A375 (cell line): ENCODE results near the gene PSMA1.

DNA sequence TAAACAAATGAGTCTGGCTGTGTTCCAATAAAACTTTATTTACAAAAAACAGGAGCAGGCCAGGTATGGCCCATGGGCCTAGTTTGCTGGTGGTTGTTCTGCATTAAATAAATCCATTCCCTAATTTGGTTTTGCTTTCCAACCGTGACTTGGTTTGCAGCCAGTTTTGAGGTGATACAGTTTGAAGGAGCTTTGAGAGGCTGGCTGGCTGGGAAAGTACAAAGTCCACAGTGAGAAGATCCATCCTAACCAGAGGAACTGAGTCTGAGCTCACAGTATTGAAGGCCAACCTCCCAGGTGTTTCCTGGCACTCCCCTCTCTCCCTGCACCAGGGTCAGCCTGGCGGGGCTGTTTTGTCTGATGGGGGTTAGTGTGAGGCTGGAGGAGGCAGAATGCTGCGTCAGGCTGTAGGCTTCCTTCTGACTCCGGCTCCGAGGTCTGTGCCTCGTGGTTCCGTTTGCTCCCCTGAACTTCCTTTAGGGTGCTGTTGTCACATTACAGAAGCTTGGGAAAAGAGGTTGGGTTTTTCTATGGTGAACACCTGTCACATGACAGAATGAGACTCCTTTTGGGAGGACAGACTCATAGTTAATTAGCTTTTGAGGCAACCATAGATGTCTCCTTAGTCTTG lies 129.6 kb downstream of the MICAL2 start:
- RAMPAGE, long total RNA, result no peak

DNA sequence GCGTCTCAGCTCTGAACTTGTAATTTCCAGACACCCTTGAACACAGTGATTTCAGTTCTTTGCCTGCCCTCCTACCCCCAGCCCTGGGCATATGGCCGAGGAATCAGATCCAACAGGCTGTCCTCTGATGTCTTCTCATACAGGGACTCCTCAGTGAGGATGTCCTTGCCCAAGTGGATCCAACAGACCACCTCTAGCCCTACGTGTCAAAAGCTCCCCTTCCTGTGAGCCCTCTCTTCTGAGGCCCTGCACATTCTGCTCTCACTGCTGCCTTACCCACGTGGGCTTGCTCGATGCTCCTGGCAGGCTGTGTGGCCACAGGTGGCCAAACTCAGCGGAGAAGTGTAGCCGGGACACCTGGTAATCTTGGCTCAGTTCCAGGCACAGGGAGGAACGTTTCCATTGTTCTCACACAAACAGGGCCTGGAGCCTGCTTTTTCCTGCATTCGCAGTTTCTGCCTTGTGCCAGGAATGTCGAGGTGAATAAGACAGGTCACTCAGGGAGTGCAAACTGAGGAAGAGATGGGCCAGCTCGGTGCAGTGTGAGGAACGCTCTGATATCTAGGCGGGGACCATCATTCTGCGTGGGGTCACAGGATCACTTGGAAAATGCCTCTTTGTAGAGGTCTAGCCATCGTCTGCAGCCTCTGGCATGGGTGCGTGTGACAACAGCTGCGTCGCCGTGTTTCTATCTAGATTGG lies 127.8 kb upstream of the PARVA start:
- RAMPAGE, long total RNA, result no peak

DNA sequence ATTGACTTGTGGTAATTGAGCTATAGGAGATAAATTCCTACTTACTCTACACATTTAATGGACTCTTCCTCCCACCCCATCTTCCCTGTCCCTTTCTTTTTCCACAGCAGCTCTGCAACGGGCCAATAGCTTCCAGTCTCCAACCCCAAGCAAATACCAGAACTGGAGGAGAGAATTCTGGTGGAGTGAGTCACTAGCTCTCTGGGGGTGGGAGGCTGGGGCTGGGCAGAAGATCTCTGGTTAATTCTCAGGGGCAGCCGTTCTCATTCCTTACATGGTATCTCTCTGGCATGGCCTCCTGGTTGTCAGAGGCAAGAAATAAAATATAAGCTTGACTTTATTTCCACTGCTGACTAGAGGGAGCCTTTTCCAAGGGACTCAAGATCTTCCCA lies 90.4 kb upstream of the PARVA start:
- RAMPAGE, long total RNA, result no peak

DNA sequence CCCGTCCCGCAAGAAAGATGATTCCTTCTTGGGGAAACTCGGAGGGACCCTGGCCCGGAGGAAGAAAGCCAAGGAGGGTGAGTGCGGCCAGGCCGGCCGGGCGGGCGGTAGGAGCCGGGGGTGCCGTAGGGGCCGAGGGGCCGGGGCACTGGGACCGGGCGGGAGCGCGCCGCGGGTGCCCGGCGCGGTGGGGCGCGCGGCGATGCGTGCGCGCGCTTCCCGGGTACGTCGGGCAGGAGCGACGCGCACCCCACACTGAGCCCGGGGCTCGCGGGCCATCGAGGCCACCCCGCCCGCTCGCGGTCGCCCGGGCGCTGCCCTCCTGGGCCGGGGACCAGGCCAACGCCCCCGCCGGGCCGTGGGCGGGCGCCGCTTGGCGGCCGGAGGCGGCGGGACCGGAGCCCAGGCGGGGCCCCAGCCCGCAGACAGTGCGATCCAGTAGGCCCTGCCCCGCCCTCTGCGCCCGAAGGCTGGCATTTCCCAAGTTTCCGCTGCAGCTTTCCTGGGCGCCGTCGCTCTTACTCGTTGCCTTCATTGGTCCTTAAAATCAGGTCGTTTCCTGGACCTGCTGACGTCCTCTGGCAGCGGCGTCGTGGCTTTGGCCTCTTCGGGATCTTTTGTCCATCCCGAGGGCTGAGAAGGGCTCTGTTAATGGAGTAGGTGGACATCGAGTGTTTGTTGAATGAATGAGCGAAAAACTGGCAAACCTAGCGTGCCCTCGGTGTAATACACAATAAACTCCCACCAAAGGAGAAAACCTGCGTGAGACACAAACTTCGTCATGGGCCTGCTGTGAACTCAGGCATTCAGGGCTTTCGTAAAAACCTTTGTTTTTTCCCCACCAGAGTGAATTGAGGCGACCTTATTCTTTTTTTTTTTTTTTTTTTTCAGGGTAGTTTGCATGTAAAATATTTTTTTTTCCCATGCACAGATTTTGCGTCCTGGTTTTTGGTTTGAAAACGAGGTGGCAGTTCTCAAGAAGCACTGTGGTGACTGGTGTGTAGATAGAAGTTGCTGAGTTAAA lies 648 bp downstream of the PARVA start:
- RAMPAGE, long total RNA, result no peak

- RAMPAGE, long total RNA, result no peak
Observed at GRCh38 chr11:12418219-12418668, 40.9 kb downstream of the PARVA start.

DNA sequence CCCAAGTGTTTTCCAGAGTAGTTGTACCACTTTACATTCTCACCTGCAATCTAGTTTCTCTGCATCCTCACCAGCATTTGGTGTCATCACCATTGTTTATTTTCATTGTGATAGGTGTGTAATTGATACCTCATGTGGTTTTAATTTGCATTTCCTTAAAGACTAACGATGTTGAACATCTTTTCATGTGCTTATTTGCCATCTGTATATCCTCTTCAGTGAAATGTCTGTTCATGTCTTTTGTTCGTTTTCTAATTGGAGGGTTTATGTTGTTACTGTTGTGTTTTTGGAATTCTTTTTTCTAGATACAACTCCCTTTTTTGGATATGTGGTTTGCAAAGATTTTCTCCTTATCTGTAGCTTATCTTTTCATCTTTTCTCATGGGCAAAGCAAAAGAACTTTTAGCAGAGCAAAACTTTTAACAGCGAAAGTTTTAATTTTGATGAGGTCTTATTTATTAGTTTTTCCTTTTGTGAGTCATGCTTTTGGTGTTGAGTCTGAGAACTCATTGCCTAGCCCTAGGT lies 99.2 kb downstream of the TEAD1 start:
- RAMPAGE, long total RNA, result no peak

- RAMPAGE, long total RNA, result no peak
Observed at GRCh38 chr11:13012221-13012780, 3.2 kb downstream of the RASSF10 start.

- RAMPAGE, long total RNA, result no peak
Observed at GRCh38 chr11:13033784-13034102, 24.6 kb downstream of the RASSF10 start.

DNA sequence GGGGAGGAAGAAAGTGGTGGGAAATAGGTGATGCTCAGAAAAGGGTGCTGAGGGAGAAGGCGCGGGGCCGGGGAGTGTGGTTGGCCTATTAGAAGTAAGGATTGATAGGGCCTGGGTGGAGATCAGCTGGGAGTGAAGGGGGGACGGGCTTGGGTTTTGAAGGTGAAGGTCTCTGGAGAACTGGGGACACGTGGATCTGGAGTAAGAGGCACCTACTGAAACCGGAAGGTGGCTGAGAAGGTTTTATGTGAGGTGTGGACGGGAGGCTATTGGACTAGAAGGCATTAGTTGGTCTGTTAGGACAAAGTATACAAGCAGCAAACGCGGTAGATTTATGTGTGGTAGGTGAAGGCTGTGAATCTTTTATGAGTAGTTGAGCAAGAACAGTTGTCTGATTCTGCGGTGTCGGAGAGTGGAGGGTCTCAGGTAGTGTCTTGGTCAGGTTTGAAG lies 772 bp downstream of the FAR1 start:
- RAMPAGE, long total RNA, result no peak

DNA sequence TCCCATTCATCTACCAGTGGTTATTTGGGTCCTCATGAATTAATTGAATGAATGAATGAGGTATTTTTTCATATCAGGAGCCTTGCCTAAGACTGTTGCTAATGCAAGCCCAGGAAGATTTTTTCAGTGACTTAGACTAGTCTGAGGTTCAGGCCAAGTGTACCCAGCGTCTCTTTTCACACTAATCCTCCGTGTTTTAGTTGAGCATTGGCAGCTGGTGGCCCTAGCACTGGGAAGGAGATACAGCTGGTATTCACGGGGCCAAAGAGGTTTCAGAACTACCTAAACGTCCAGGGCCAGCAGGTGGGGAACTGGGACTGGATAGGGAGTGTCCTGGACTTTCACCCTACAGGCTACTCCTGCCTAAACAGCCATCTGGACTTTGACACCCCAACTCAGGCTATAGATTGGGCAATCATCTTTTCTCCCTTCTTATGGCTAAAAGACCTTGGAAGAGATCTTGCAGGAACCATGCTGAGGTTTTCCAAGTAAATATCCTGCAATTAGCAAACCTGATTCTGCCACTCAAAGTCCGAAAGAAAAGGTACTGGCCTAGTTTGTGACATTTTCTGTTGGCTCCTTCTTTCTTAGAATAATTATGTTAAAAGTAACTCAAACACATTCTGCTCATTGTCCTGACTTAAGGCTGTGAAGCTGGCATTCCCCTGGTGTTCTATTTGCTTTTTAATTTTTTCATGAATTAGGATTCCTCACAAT lies 2.8 kb downstream of the SPON1 start:
- RAMPAGE, long total RNA, result no peak

DNA sequence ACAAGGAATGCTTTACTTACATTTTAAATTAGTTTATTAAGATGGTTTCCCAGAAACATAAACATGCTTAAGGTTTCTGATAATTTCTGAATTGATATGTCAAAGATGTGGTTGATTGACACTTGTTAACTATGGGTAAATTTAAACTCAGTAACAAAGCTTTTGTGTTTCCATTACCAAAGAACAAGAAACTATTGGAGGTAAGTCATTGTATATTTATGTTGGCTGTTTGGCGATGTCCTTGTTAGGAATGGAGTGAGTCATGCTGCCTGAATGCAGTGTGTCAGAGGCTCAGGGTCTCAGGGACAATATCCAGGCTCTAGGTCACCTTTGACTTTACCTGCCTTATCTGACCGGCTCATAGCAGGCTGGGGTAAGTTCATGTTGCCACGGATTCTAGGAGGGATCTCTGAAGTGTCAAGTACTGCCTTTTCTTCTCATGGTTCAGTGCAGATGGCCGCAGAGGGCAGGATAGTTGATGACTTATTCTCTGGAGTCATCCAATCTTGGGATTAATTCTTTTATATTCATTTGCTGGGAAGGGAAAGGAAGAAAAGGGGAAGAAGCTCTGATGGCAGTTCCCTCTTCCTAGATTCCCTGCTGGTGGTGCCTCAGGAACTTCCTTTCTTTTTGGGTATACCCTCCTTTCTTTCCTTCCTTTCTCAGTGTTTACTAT lies 53.2 kb downstream of the SPON1 start:
- RAMPAGE, long total RNA, result no peak

- RAMPAGE, long total RNA, result start-site peak on the minus strand at chr11:14520332-14520368, 145 and 23 reads in 2 replicates
Observed at GRCh38 chr11:14520006-14520927, at the start of gene PSMA1. PSMA1 (minus strand) TSS chr11:14520386.

GRCh38 chr11:14577282-14577723 lies 57.1 kb upstream of the PSMA1 start:
- RAMPAGE, long total RNA, result no peak

GRCh38 chr11:14655294-14656047 lies 11.9 kb downstream of the PDE3B start:
- RAMPAGE, long total RNA, result no peak

GRCh38 chr11:14662312-14662708 lies 18.7 kb downstream of the PDE3B start:
- RAMPAGE, long total RNA, result no peak

- RAMPAGE, long total RNA, result no peak
Observed at GRCh38 chr11:14764958-14765790, 121.6 kb downstream of the PDE3B start.

DNA sequence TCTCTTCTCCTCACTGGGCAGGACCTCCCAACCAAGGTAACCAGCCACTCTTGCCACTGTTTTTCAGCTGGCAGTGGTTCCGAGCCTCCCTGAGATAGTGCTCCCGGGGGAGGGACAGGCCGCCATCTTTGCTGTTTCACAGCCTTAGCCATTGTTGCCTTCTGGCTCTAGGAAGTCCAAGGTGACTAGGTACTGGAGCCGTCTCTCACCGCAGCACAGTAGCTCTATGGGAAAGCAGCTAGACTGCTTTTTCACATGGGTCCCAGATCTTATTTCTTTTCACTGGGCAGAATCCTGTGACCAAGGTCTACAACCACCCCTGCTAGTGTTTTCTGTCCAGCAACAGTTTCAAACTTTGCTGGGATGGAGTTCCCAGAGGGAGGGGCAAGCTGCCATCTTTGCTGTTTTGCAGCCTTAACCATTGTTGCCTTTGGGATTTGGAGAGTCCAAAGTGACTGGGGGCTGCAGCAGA lies 69.0 kb downstream of the CYP2R1 start:
- RAMPAGE, long total RNA, result no peak

DNA sequence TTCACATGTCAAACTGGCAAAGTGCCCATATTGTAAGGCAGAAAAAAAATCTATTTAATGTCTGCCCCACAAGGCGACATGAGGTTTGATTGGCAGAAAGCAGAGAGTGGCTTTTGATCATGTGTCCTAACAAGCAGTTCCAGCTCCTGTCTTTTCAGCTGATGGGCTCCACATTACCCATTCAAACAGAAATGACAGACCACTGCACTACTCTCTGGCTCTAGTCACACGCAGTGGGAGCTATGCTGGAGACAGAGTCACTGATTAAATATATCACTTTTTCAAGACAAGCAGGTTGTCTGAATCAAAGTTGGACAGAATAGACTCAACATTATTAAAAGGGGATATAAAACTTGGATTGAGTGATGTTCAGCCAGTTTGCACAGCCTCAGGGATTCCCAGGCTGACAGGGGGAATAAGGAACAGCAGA lies 58.9 kb downstream of the SOX6 start:
- RAMPAGE, long total RNA, result no peak

DNA sequence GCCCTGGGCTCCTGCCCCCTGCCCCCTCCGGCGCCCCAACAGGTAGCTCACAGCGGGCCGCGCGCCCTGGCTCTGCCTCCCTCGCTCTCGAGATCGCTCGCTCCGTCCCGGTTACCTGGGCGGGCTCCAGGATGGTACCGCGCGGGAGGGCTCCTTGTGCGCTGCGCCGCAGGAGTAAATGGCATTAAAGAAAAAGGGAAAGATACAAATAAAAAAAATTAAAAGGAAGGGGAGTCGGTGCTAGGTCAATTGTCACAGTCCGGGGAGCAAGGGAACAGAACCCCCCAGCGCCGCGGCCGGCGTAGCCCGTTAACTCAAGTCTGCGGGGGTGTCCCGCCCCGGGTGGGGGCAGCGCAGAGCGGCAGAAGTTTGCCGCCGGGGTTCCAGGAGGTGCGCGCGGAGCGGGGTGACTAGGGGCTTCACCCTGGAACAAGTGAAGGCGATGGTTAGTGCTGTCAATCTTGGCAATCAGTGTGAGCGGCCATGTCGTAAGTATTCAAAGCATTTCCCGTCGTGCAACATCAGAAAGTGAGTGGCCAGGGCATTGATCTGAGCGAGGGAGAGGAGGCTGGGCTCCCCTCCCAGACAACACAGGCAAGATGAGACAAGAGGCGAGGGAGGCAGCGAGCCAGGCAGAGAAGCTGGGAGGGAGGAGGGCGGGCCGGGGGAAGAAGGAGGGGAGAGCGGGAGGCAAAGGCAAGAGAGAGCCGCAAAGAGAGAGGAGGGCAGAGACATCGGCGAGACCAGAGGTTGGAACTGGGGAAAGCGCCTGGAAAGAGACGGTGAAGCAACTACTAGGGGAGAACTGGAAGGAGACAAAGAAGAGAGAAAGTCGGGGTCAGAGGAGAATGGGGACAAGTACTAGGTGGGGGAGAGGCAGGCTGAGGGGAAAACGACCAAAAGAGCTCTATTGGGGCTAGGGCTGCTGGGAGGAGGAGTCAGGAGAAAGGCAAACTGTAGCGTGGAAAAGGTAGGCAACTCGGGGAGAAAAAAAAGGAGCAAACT lies 130.9 kb upstream of the C11orf58 start:
- RAMPAGE, long total RNA, result no peak

GRCh38 chr11:16737906-16738105 lies 641 bp upstream of the C11orf58 start:
- RAMPAGE, long total RNA, result no peak